ENCODE measurements around a stretch of chr9.

DNA sequence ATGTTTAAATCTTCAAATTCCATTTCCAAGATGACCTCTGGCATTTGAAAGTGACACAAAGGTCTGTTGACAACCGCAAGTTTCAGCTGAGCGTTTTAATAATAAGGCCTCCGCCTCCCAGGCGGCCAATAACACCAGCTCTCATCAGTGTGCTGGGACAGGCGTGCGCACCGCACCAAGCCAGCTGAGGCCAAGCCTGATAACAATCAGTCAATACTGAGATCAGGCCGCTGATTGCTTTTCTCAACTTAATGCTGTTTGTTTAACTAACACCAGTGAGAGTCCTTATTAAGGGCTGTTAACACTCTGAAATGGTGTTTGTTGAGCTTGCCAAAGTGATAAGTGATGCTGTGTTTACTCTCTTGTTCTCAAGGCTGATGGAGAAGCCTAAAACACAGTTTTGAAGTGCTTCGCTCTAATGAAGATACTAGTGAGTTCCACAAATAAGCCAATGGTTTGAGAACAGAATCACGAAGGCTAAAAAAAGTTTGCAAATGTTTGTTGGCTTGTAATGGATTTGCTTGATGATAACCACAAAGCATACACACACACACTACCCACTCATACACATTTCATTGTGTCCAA is 330.3 kb upstream of the KLF4 start:
- RAMPAGE, long total RNA: no peak
- RRBS: no CpG with 5 or more reads among the region's 10 CpGs

DNA sequence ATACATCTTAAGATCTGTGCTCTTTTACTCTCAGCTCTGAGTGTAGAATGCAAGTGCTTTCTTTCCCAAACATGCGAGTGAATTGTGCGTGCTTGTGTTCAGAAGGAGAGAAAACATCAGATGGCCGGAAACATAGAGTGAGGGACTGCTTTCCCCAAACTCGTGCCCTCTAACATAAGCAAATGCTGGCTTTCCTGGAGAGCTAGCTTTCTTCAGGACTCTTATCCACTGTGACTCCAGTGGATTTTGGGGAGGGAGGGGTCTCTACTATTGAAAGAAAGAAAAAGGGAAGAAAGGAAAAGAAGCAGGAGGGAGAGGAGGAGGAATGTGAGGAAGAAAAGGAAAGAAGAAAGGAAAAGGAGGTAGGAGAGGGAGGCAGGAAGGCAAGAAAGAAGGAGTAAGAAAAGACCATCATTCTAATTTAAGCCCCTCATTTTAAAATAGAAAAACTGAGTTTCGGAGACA is 330.8 kb upstream of the KLF4 start:
- RAMPAGE, long total RNA: no peak
- RRBS: no CpG with 5 or more reads among the region's 5 CpGs

- RAMPAGE, long total RNA: no peak
- RRBS: no CpG with 5 or more reads among the region's 1 CpG
Measured at GRCh38 chr9:108467663-108468046, 388.1 kb downstream of the ACTL7B start.

DNA sequence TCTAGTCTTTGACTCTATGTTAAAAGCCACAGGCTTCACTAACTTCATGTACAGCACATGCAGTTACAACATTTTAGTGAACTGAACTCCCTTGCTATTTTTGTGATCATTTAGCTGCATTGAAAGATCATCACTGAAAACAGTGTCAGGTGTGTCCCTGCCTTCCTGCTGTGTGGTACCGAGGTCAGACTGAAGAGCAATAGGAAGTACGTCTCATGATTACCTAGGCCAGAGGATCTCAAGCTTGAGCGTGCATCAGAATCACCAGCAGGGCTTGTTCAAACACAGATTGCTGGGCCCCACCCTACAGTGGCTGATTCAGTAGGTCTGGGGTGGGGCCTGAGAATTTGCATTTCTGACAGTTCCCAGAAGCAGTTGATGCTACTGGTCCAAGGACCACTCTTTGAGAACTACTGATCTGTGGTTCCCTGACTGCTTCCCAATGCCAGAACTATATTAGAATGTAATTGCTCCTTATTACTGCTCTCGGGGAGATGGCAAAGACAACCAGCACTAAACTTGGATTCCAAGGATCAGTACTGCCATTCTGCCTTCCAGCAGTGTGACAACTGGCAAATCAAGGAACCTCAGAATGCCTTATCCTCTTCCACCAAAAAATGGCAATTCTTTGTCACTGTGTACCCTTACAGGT is 159.6 kb downstream of the ACTL7B start:
- RAMPAGE, long total RNA: no peak
- RRBS: no CpG with 5 or more reads among the region's 4 CpGs

DNA sequence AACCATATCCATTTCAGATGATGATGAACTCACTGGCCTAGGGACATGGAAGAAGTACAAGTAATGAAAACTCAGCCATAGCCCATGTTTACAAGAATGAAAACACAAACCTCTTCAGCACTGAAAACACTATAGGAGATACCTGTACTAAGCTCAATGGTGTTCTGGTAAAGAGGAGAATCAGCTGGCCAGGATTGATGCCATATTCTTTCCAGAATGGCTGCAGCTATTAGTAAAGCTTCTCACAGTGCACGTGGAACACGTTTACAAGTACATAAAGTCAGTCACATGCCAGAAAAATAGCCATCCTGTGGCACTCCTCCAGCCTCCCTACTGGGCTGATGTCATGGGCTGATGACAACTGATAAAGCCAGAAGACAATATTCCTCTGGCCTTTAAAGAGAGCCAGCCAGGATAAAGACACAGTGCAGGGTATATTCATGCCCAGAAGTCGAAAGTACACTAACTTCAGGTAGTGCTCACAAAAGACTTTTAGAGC is 29.2 kb downstream of the ABITRAM start:
- RAMPAGE, long total RNA: no peak
- RRBS: no CpG with 5 or more reads among the region's 3 CpGs

DNA sequence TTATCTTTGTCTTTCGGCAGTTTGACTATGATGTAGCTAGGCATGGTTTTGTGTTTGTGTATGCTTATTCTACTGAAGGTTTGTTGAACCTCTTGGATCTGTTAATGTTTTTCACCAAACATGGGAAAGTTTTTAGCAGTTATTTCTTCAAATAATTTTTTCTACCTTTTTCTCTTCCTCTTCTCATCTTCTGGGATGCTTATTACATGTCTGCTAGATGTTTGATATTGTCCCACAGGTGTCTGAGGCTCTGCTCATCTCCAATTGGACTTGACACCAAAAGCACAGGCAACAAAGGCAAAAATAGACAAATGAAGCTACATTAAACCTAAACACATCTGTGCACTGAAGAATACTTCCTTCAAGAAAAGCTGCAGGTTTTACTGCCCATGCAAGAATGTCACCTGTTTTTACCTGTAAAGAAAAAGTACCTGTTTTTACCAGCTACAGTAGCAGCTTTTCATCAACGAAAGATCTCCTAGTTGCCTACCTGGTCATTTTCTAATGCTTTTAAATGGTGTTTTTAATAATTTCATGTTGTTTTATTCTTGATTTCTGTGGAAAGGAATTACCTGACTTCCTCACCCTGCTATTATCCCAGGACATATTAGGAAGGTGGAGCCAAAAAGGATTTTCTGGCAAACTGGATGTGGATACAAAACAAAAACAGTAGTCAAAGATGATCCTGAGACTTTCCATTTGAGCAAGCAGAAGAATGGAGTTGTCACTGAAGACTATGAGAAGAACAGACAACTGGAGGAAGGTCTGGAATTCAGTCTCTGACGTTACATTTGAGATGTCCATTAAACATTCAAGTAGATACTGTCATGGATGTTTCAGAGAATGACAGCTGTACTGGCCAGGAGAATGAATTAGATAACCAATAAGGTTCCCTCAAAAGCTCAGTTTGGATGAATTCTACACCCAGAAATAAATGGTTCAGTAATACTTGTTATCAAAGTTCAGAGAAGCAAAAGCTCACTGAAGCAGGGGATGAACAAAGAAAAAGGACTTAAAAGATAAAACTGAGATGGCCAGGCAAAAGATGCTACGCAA is 40.7 kb downstream of the TMEM245 start:
- RAMPAGE, long total RNA: no peak
- RRBS: no CpG with 5 or more reads among the region's 4 CpGs

DNA sequence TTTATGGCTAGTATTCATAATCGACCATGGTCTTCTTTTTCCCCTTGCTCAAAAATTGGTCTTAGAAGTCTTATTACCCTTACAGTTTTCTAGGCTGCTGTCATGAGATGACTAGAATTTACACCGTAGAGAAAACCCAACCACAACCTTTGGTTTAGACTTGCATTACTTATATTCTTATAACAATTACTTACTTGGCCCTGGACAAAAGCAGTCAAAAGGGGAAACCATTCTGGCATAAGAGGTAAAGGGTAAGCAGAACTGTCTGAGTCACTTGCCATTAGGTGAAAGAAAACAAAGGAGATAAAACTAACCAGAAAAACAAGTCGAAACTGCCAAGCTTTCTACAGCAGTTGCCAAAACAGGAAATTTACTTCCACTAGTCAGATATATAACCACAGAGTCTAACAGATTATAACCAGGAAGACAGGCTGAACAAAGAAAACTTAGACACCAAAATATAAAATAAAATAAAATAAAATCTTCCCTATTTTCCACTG is 17.9 kb downstream of the TMEM245 start:
- RAMPAGE, long total RNA: no peak
- RRBS: no CpG with 5 or more reads among the region's 3 CpGs

DNA sequence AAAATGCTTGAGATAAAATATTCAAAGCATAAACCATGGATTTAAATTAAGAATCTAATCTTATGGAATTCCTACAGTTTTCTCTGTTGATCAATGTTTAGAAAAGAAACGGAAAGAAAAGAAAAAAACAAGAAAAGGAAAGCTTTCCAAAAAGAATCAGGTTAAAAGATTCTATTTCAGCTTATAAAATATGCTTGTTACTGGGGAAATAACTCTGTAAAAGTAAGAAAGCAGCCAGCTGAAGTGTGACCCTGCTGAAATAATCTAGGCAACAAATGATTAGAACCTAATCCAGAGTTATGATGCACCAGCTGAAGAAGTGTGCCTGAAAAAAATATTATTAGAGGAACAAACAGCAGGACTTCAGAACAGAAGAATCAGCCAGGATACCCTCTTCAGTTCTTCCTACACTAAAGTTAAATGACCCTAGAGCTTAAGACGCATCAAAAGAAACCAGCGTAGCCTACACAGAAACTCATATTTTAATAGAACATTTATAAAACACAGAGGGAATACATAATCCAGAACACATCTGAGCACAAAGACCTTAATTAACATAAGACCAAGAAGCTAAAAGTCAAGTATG is 10.8 kb downstream of the TMEM245 start:
- RAMPAGE, long total RNA: no peak
- RRBS: no CpG with 5 or more reads among the region's 3 CpGs

- RAMPAGE, long total RNA: no peak
- RRBS: no CpG with 5 or more reads among the region's 15 CpGs
Measured at GRCh38 chr9:109250251-109250955, 70.5 kb downstream of the EPB41L4B start.

DNA sequence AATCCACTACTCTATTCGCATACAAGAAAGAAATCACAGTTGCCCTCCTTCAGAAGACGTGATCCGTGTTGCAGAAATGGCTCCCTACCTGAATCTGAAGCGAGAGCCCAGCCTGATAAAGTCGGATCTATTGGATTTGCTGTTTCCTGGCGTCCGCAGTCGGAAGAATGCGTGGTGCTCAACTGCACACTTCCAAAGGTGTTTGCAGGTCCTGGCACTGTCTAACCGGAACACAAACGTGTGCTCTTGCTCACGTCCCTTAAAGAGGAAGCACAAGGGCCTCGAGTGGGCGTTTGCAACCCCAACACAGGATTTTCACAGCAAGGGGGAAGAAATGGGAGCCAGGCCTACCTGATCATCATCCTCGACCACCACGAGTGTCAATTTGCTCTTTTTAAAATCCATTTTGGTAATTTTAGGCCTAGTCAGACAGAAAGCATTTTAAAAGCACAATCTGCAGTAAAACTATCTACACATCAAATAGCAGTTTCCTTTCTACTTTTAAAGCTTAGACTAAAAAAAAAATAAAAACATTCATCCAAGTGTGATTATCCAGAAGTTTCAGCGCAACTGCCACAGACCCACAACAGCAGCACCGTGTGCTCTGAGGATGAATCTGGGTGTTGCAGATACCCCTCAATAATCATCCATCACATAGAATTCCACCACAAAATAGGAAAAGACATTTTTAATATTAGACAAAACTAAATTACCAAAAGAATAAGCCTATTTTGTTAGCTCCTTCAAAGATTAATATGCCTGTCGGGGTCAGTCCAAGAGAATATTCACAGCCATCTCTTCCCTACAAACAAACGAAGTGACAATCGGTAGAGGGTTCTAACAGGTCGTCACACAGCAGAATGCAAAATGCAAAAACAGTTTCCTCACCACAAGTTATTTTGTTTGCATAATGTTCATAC is 65.2 kb downstream of the EPB41L4B start:
- RAMPAGE, long total RNA: no peak
- RRBS: no CpG with 5 or more reads among the region's 22 CpGs

- RAMPAGE, long total RNA: no peak
- RRBS: no CpG with 5 or more reads among the region's 9 CpGs
Measured at GRCh38 chr9:109274680-109275721, 45.9 kb downstream of the EPB41L4B start.

- RAMPAGE, long total RNA: no peak
- RRBS: no CpG with 5 or more reads among the region's 9 CpGs
Measured at GRCh38 chr9:109277529-109278048, 43.3 kb downstream of the EPB41L4B start.

GRCh38 chr9:109297791-109298276 is 23.0 kb downstream of the EPB41L4B start:
- RAMPAGE, long total RNA: no peak
- RRBS: no CpG with 5 or more reads among the region's 2 CpGs

- RAMPAGE, long total RNA: no peak
- RRBS: no CpG with 5 or more reads among the region's 11 CpGs
Measured at GRCh38 chr9:109345169-109345817, 24.4 kb upstream of the EPB41L4B start.

GRCh38 chr9:109478267-109479193 is 19.6 kb downstream of the PTPN3 start:
- RAMPAGE, long total RNA: no peak
- RRBS: 89% methylated on average over 3 of the region's 14 CpGs

GRCh38 chr9:109499141-109500105 is 1.3 kb upstream of the PTPN3 start:
- RAMPAGE, long total RNA: no peak
- RRBS: under 1% methylated on average over 28 of the region's 58 CpGs

- RAMPAGE, long total RNA: no peak
- RRBS: no CpG with 5 or more reads among the region's 18 CpGs
Measured at GRCh38 chr9:109780567-109781385, 778 bp downstream of the PALM2AKAP2 start.

- RAMPAGE, long total RNA: no peak
- RRBS: no CpG with 5 or more reads among the region's 2 CpGs
Measured at GRCh38 chr9:109791295-109791551, 11.2 kb downstream of the PALM2AKAP2 start.

DNA sequence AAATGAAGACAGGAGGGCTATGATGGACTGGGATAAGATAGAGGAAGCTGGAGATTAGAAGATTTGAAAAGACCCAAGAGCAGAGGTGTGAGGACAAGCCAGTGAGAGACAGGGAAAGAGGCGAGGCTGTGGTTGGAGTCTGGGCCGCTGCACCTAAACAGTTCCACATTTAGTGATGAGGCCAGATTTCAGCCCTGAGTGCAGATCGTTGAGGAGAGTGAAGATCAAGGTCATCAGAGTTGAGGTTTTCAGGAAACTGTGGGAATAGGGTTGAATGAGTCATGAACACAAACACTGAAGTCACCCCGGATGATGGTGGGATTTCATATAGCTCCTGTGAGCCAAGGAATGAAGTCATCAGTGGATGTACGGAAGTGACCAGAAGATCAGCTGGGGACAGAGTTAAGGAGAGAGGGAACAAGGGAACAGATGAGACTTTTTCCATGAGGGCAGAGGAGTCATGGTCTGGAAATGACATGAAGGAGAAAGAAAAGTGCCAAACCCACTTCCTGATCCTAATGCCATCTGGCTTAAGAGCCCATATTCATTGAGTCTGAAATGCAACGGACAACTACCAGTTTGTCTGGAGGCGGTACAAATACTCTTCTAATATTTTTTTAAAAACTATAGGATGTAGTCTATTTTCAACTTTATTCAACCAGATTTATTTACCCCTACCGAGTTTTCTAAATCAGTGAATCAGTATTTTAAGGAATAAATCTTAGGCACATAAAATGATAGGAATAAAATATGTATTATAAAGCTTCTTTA is 36.5 kb downstream of the PALM2AKAP2 start:
- RAMPAGE, long total RNA: no peak
- RRBS: no CpG with 5 or more reads among the region's 8 CpGs

DNA sequence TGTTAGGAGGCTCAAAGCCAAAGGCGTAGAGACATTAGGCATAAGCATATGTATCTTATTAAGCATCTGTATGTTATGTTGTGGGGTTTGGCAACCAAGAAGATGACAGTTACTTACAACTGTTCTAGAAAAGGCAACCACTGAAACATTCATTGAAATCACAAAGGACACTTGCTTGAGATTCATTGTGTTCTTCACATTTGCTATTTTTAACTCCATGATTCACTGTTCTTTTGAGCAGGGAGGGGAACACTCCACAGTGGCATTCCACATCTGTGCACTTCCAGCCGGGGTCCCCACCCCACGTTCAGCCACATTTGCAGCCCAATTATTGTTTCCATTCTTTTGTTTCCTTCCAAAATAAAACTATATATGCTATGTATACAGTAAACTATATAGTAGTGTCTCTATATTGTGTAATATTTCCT is 107.1 kb downstream of the PALM2AKAP2 start:
- RAMPAGE, long total RNA: no peak
- RRBS: no CpG with 5 or more reads among the region's 3 CpGs

Data from epithelial cell of alveolus of lung (primary cell).